ENCODE data around the genes ADGRG3 and KIFC3.

DNA sequence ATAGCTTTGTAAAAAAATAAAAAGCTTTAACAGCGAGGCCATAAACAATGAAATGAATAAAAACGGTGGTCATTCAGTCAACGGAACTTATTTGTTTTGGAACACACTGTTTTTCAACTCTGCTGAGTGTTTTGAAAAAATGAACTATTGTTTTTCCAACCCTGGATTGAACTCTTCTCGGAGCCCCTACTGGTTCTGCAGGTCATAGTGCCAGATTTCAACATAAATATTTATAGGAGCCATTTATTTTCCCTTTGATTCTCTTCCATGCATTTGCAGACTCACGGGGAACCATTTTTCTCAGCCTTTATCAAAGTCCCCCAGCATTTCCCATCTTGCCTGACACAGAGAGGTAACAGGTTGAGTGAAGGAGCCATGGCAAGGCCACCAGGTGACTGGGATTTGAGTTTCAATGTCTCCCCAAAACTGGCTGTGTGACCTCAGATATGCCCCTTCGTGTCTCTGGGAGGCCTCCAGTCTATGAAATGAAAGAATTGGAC, 16.1 kb upstream of the HERPUD1 start:
- CAGE, long polyA plus RNA: no peak
- RRBS: no CpG with 5 or more reads among the region's 6 CpGs

GRCh38 chr16:56943199-56944225, 11.6 kb downstream of the HERPUD1 start:
- CAGE, long polyA plus RNA: no peak
- RRBS: no CpG with 5 or more reads among the region's 11 CpGs

DNA sequence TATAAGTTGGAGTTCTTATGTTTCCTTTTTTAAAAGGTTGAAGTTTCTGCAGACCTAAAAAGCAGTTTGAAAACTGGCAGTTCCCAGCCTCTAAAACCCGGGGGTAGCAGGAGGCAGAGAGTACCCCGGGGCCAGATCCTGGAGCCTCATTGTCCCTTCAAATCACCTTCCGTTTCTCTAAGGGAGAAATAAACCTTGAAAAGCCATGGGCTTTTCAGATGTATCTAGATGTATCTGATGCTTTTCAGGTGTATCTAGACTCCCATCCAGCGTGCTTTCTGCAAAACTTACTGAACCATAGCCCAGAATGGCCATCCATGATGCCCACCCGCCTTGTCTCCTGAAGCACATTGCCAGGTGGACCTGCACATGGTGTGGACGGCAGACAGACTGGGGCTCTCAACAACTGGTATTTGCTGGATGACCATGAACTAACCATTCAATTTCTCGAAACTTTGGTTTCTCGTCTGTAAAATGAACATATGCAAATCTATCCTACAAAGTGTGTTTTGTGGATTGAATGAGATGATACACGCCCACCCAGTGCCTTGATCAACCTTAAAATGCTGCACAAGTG, 1.3 kb downstream of the NLRC5 start:
- CAGE, long polyA plus RNA: no peak
- RRBS: no CpG with 5 or more reads among the region's 9 CpGs

DNA sequence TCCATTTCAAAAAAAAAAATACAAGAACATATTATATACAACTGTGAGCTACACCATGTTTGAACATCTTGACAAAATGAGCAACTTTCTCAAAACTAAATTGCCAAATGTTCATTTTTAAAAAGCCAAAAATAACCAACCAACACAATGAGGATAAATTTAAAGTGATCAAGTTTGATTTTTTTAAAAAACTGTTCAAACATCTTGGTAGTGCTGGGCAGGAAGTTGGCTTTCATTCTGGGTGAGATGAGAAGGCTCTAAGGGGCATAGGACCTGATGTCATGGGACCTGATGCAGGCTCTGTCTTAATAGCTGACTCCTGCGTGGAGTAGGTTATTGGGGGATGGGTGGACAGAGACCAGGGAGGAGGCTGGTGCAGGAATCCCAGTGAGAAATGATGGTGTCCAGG, 20.2 kb downstream of the NLRC5 start:
- CAGE, long polyA plus RNA: no peak
- RRBS: no CpG with 5 or more reads among the region's 1 CpG

DNA sequence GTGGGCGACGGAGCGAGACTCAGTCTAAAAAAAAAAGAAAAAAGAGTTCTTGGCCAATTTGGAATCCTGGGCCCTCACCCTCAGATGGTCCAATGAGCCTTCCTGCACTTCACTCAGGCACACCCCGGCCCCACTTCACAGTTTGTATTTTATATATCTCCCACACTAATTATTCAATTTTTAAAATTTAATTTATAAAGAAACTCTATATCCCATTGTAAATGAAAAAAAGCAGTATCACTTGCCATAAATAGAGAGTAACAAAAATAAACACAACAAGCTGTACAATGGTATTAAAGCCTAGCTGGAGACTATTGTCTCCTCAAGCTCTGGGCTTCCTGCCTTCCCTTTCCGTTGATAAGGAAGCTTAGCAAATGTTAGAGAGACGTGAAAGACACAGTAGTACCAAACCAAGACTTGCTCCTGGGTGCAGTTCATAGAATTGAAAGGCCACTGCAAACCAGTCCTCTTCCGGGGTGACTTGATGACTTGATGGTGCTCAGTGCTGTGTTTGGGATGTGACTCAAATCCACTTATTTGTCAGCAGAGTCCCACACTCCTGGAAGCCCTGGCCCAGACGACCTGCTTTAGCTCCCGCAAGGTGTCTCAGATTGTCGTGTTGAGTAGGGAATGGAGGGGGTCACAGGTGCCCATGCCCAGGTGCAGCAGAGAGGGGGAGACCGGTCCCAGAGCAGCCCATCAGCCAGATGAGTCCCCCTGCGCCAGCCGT, 40.8 kb downstream of the PSME3IP1 start:
- CAGE, long polyA plus RNA: no peak
- RRBS: no CpG with 5 or more reads among the region's 13 CpGs

GRCh38 chr16:57150292-57151209, 35.3 kb downstream of the PSME3IP1 start:
- CAGE, long polyA plus RNA: no peak
- RRBS: no CpG with 5 or more reads among the region's 11 CpGs

- CAGE, long polyA plus RNA: no peak
- RRBS: no CpG with 5 or more reads among the region's 1 CpG
Observed at GRCh38 chr16:57152141-57152458, 33.7 kb downstream of the PSME3IP1 start.

- CAGE, long polyA plus RNA: no peak
- RRBS: no CpG with 5 or more reads among the region's 19 CpGs
Observed at GRCh38 chr16:57187093-57187865, 1.1 kb downstream of the RSPRY1 start.

DNA sequence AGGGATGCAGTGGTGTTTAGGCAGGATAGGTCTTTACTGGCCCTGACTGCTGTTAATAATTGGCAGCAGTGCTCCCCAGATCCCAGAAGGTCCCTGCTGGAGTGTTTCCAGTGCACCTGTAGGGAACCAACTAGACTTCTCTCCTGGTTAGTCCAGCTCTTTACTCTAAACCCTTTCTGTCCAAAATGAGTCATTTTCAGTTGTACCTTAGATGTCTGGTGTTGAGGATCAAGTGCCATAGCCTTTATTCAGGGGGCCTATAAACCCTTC, 8.7 kb downstream of the POLR2C start:
- CAGE, long polyA plus RNA: no peak

GRCh38 chr16:57609371-57610283, 18.8 kb upstream of the ADGRG1 start:
- CAGE, long polyA plus RNA: no peak
- RRBS: no CpG with 5 or more reads among the region's 14 CpGs

DNA sequence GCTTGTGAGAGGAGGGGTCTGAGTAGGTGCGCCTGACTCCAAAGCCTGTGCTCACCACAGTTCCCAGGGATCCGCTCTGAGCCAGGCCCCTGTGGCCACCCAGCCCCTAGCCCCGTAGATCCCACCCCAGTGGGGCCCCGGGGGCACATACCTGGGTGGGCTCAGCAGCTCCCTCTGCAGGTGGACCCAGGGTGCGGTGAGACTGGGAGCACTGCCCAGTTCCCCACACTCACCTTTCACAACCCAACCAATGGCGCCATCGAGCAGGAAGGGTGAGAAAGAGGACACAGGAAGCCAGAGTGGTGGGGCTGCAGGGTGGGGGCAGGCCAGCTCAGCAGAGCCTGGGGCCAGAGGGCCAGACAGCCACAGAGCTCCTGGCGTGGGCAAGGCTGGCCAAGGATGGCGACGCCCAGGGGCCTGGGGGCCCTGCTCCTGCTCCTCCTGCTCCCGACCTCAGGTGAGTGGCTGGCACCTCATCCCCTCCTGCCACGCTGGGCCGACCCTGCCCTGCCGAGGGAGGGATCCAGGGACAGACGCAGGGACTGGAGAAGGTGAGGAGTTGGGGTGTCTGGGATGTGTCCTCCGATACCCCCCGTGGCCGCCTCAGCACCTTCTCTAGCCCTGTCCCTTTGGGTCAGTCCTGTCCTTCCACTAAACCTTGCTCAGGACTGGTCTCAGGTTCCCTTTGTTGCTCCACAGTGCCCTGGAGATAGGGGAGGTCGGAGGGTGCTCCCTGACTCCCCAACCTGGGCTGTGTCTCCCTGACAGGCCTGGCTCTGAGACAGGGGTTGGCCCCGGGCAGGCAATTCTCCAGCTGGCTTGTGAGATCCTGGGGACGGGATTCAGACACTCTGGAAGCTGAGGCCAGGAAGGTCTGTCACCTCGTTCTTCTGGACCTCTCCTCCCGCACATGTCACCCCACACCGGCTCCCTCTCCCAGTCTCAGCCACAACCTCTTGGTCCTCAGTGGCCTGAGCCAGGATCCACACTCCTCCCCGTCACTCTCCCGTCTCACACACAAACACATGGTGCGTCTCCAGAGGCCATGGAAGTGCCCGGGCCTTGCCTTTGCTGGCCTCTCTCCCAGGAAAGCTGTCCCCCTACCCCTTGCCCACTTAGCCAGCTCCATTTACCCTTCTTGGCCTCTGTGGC, at the start of gene ADGRG3:
TSS of gene ADGRG3 (plus strand) at position 358 of the 1,152 bp plus-strand sequence.
- CAGE, long polyA plus RNA: no peak
- RRBS: no CpG with 5 or more reads among the region's 28 CpGs

GRCh38 chr16:57734568-57735662, 655 bp upstream of the KATNB1 start:
- CAGE, long polyA plus RNA: no peak
- RRBS: 0% methylated on average over 1 of the region's 49 CpGs

GRCh38 chr16:57785318-57786456, 16.6 kb downstream of the KIFC3 start:
- CAGE, long polyA plus RNA: no peak
- RRBS: 90% methylated on average over 3 of the region's 26 CpGs

- CAGE, long polyA plus RNA: no peak
- RRBS: 2% methylated on average over 28 of the region's 81 CpGs
Observed at GRCh38 chr16:57802226-57802887, at the start of gene KIFC3. TSS of gene KIFC3 (minus strand) at chr16:57802491.

GRCh38 chr16:57935908-57936269, 35.0 kb downstream of the CNGB1 start:
- CAGE, long polyA plus RNA: no peak
- RRBS: no CpG with 5 or more reads among the region's 4 CpGs

- CAGE, long polyA plus RNA: no peak
- RRBS: 64% methylated on average over 2 of the region's 8 CpGs
Observed at GRCh38 chr16:57959735-57960077, 11.2 kb downstream of the CNGB1 start.

DNA sequence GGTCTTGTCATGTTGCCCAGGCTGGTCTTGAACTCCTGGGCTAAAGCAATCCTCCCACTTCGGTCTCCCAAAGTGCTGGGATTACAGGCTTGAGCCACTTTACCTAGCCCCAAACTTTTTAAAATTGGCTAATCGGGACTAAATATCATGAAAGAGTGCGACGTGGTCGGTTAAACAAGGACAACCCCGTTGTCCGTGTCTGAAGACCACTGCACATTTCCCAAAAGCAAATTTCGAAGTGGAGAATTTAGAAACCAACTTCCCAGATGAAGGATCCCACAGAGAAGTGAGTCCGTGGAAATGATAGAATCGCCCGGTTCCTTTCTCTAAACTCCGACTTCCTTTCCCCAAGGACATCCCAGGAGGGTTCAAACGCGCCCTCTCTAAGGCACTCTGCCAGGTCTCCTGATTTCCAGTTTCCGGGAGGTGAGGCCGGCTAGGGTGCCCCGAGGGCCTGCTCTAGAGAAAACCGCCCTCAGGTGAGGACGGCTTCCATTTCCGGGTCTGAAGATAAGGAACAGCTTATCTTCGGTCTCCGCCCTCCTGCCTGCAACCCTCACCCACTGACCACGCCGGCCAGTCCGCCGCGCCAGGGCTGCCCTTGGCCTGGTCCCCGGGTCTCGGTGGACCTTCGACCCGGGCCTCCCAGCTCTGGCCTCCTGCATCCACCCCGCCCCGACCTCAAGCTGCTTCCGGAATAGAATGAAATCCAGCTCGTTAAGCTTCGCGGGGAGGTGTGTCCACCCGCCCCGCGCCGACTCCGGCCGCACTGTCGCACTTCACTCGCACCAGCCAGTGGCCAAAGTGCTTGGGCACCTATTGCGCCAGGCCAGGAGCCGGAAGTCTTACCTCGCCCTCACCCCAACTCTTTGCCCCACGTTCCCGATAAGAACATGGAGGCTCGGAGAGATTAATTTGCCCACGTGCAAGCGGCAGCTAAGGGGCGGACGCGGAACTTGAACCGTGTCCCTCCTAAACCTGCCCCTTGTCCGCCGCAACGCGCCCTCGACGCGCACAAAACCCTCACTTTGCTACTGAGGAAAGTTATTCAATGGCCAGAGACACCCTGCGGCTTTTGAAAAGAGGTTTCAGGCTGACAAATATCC, 962 bp upstream of the MMP15 start:
- CAGE, long polyA plus RNA: no peak
- RRBS: 10% methylated on average over 32 of the region's 65 CpGs

- CAGE, long polyA plus RNA: no peak
- RRBS: no CpG with 5 or more reads among the region's 20 CpGs
Observed at GRCh38 chr16:58032508-58033535, 7.3 kb downstream of the MMP15 start.

DNA sequence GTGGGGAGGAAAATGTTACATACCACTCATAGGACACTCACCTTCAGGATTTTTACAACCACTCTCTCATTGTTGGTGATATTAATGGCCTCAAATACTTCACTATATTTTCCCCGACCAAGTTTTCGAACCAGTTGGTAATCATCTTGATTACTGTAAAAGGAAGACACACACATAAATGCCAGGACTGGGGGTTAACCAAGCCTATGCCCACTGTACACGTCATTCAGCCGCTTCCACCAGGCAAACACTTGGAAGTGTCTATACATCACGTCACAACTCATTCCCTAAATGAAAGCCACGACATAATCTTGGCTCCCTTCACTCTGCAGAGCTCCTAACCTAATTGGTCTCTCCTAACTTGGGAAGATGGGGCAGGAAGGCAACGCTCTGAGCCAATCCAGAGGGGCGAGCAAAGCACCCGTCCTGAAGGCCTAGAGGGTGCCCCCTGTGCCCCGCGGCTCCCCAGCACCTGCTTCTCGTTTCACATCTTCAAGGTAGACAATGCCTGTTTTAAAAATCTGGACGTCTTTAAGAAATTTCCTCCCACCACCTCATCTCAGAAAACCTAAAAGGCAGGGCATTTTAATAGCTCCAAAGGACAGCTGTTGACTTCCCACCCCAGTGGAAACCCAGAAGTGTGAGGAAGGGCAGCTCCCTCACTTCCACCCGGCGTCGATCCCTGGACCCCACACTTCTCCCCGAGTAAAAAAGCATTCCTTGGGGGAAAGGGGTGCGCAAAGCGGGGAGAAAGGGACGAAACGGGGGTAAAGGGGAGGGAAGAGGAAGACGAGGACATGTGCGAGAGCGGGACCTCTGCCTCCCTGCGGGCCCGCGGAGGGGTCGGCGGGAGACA, 986 bp downstream of the CSNK2A2 start:
- CAGE, long polyA plus RNA: no peak
- RRBS: no CpG with 5 or more reads among the region's 29 CpGs

DNA sequence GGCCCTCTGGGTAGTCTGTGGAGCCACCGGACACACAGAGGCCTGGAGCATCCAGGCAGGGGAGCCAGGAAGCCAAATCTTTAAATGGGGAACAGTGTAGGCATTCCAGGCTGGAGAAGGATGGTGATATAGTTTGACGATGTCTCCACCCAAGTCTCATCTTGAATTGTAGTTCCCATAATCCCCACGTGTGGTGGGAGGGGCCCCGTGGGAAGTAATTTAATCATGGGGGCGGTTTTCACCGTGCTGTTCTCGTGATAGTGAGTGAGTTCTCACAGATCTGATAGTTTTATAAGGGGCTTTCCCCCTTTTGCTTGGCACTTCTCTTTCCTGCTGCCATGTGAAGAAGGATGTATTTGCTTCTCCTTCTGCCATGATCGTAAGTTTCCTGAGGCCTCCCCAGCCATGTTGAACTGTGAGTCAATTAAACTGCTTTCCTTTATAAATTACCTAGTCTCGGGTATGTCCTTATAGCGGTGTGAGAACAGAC, 28.8 kb downstream of the GINS3 start:
- CAGE, long polyA plus RNA: no peak
- RRBS: no CpG with 5 or more reads among the region's 10 CpGs

Measured in osteoblast (primary cell).